Right ventricle myocardium (tissue), 1 donor: ENCODE measurements around a stretch of chr7.

DNA sequence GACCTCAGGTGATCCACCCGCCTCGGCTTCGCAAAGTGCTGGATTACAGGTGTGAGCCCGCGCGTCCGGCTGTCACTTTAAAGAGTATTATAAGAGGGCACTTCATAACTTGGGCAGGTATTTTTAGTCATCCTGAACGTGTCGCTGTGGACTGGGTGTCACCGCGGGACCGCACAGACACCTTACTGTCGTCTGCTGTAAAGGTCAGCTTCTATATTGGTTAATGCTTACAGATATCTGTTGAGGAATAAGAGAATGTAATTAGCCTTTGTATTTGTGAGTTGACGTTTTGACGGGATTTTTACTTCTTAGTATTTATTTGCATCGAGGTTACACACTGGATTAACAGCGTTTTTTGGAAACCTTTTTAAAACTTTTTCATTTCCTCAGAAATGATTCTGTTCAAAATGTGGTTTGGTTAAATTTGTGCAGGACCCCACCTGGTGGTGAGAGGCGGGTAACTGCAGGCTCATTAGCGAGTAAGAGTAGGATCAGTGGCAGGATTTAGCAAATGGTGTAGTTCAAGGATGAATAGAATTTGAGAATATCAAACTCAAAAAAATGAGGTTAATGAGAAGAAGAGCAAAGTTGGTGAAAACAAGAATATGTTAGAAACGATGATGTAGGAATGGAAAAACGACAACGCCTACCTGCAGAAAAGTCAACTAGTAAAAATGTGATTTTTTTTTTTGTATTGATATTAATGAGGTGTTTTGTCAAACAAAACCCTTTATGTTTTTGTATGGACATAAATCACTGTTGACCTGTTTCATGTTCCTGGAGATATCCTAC lies 3.2 kb downstream of the DNAJB6 start:
- PRO-cap, 2 experiments, result no peak in any of the 2 experiments

DNA sequence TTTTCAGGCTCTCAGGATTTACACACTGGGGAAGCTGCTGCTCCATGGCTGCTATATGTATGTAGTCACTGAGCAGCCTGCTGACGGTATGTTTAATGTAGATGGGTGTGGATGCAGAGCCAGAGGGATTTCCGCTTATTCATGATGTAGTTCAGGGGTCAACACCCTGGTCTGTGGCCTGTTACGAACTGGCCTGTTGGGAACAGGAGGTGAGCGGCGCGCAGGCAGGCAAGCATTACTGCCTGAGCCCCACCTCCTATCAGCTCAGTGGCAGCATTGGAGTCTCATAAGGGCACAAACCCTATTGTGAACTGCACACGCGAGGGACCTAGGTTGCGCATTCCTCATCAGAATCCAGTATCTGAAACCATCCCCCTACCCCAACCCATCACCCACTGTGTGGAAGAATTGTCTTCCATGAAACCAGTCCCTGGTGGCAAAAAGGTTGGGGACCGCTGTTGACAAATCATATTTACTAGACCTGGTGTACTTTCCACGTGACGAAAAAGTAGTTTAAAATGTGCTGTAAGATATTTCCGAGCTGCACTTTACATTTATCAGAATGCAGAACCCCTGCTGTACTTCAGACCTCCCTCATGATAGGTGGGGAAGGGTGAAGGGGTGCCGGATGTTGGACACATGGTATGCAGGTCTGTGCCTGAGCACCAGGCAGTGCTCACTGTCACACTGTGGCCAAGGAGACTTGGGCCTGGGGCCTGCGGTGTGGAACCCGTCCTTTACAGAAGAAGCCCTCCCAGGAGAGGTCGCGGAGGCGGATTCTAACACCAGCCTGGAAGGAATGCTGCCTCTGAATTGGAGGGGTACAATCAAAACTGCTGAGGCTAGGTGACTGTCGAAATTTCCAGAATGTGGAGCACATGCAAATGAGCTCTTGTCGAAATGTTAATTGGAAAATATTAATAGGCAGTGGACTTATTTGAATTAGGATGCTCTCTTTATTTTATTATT lies 34.3 kb downstream of the DNAJB6 start:
- PRO-cap, 2 experiments, result no peak in any of the 2 experiments

DNA sequence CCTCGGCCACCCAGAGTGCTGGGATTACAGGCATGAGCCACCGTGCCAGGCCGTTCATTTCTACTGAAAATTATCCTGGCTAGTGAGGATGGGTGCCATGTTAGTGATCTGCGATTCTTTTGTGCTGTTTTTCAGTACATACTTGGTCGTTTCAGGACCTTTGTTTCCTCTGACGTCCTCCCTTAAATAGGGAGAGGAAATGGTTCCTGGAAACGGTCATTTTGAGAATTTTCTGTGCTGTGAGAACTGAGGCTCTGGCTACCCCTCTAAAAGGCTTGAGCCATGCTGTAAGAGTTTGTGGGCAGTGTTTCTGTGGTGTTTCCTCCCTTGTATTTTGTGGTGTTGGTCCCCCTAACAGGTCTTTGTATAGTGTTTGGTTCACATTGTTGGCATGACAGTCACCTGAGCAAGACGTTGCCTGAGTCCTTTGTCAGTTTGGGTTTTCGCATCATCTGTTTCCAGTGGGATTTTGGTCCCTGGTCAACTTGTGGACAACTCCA lies 37.8 kb downstream of the DNAJB6 start:
- PRO-cap, 2 experiments, result no peak in any of the 2 experiments

DNA sequence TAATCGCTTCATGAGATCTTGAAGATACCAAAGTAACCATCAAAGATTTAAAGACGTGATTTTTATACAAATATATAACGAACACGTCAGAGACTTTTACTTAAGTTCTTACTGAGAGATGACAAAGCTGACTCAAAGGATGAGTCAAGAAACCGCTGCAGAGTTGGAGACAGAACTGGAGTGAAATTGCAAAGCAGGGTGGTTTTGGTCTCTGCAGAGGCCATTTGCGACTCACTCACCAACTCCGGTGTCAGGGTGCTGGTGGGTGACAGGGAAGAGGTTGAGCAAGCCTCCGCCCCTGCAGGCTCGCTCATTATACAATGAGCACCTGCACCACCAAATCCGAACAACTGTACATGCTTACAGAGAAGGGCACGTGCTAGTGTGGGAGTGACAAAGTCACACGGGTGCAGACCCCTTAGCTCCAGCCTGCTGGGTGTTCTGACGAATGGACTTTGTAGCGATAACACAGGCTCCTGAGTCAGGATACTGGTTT lies 75.3 kb downstream of the DNAJB6 start:
- PRO-cap, 2 experiments, result no peak in any of the 2 experiments

- PRO-cap, 2 experiments, result no peak in any of the 2 experiments
These were observed 166.5 kb downstream of the DNAJB6 start for GRCh38 chr7:157503389-157503712.

DNA sequence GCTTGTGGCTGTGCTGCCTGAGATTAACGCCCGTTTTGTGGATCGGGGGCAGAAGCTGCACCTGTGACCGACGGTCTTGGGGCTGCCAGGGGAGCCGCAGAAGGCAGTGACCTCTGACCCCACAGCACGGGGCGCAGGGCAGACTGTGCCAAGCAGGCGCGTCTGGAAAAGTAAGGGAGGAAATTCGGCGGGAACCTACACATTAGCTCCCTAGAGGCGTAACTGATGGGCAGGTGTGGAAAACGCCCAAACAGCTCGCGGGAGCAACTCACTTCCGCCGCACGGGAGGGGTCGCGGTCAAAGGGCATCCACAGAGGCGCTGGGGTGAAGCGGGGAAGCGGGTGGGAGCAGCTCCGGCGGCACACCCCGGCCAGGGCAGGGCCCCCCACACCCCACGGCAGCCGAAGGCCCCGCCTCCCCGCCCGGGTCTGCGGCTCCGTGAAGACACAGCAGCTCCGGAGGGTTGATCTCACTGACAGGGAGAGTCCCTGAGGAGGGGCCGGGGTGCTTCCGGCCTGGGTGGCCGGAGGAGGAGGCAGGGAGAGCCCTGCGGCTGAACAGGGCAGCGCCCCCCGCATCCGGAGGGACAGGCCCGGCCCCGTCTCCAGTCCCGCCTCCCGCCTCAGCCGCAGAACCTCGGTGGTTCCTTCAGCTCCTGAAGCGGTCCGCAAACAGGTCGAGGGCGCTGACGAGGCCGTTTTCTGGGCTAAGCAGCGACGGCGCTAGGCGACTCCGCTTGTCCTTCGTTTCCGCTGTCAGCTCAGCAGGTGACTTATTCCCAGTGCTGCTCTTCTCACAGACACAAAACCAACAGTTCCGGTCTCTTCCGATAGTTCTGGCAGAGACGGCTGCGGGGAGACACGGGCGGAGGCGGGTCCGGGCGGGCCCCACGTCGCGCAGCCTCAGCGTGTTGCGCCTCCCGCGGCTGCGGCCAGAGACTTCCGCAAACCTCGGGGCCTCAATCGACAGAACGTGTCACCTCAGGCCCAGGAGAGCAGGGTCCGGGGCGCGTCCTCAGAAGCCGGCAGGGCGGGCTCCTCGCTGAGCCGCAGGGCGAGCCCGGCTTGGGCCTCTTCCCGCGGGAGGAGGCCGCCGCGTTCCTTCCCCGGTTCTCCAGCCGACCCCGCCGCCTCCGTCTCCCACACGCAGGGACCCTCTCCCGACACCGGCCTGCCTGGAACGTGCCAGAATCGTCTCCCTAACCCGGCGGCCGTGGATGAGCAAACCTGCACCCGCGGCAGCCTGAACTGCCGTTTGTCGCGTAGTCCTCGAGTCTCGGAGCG lies 276.2 kb downstream of the DNAJB6 start:
- PRO-cap, 2 experiments, result peak in 1 of 2 experiments; most common plus-strand start position 631 of the sequence (in 1)

DNA sequence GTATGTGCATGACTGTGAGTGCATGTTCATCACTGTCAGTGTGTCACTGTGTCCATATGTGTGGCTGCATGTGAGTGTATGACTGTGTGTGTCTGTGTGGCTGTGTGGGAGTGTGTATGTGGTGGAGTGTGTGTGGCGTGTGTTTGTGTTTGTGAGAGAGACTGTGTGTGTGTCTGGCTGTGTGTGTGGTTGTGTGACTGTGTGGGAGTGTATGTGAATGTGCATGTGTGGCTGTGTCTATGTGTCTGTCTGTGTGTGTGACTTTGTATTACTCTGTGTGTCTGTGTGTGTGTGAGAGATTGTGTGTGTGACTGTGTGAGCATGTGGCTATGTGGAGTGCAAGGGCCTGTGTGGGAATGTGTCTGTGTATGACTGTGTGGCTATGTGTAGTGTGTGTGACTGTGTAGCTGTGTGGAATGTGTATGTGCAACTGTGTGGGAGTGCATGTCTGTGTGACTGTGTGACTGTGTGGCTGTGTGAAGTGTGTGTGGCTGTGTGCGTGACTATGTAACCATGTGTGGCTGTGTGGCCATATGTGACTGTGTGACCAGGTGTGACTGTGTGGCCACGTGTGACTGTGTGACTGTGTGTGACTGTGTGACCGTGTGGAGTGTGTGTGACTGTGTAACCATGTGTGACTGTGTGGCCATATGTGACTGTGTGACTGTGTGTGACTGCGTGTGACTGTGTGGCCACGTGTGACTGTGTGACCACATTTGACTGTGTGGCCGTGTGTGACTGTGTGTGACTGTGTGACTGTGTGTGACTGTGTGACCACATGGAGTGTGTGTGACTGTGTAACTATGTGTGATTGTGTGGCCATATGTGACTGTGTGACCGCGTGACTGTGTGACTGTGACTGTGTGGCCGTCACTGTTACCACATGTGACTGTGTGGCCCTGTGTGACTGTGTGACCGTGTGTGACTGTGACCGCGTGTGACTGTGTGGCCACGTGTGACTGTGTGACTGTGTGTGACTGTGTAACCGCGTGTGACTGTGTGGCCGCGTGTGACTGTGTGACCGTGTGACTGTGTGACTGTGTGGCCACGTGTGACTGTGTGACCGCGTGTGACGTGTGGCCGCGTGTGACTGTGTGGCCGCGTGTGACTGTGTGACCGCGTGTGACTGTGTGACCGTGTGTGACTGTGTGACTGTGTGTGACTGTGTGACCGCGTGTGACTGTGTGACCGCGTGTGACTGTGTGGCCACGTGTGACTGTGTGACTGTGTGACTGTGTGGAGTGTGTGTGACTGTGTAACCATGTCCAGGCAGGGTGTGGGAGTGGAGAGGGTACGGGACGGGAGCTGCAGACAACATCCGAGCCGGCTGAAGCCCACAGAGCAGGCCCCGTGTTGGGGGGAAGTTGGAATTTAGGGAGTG lies 503.0 kb downstream of the DNAJB6 start:
- PRO-cap, 2 experiments, result no peak in any of the 2 experiments

DNA sequence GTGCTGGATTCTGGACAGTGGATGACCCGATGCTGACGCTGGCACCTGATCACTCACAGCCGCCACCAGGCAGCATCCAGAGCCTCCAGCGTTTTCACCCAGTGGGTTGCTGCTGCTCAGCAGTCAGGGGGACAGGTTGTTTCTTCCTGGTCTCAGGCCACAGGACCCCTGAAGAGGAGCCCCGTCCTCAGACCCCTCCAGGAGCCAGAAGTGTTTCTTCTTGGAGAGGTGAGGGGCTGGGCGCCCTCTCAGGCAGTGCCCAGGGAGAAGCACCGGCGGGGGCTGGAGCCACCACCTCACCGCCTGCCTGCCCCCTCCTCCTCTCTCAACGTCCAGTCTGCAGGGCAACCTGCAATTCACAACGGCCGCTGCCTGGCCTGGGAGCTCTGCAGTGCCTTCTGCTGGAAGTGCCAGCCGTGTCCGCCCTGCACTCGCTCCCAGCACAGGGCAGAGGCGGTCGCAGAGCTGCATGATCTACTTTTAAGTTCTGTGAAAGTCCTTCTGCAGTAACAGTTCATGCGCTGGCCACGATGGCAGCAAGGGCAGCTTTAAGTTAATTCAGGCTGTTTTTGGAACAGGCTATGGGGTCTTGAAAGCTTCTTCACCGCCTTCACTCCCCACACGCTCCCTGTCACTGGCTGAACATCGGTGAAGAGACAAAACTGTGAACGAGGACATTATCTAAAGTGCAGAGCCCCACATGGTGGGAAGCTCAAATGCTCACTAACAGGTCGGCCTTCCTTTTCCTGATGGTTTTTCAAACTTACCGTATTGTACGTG lies 504.0 kb downstream of the DNAJB6 start:
- PRO-cap, 2 experiments, result no peak in any of the 2 experiments

- PRO-cap, 2 experiments, result no peak in any of the 2 experiments
These were observed 383.6 kb downstream of the PTPRN2 start for GRCh38 chr7:158203909-158204508.

- PRO-cap, 2 experiments, result no peak in any of the 2 experiments
These were observed 179.9 kb downstream of the PTPRN2 start for GRCh38 chr7:158407613-158408208.

DNA sequence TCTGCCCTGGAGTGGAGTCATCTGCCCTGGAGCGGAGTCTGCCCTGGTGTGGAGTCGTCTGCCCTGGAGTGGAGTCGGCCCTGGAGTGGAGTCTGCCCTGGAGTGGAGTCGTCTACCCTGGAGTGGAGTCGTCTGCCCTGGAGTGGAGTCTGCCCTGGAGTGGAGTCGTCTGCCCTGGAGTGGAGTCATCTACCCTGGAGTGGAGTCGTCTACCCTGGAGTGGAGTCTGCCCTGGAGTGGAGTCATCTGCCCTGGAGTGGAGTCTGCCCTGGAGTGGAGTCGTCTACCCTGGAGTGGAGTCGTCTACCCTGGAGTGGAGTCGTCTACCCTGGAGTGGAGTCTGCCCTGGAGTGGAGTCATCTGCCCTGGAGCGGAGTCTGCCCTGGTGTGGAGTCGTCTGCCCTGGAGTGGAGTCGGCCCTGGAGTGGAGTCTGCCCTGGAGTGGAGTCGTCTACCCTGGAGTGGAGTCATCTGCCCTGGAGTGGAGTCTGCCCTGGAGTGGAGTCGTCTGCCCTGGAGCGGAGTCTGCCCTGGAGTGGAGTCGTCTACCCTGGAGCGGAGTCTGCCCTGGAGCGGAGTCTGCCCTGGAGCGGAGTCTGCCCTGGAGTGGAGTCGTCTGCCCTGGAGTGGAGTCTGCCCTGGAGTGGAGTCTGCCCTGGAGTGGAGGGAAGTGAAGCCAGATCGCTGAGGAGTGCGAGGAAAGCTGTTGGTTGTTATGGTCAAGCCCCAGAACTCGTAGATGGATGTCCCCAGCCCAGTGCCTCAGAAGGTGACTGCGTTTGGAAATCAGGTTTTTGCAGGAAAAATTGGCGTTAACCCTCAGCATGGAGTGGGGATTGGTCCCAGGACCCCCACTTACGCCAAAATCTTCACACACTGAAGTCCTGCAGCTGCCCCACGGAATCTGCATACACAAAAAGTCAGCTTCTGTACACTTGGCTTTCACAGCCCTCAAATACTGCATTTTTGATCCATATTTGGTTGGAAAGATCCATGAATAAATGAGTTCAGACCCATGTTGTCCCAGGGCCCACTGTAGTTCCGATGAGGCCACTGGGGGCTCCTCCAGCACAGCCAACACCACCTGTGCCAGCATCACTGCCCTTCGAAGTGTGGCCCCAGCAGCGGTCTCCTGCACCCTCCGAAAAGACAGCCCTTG lies 63.4 kb downstream of the PTPRN2 start:
- PRO-cap, 2 experiments, result no peak in any of the 2 experiments

GRCh38 chr7:158549347-158549836 lies 38.2 kb downstream of the PTPRN2 start:
- PRO-cap, 2 experiments, result no peak in any of the 2 experiments

DNA sequence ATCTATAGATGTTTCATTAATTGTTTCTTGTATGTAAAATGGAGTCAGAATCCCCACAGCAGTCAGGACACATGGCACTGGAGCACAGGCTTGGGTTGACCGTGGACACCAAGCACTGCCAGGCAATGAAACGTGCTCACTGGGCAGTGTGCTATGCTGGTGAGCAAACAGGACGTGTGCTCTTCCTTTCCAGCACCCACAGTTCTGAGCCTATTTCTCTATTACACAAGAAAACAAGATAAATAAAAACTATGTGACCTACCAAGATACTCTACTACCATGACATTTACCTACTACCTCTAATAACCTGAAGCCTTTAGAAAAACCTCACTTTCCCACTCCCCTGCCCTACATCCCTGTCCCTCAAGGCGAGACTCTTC lies 44.2 kb upstream of the PTPRN2 start:
- PRO-cap, 2 experiments, result no peak in any of the 2 experiments

DNA sequence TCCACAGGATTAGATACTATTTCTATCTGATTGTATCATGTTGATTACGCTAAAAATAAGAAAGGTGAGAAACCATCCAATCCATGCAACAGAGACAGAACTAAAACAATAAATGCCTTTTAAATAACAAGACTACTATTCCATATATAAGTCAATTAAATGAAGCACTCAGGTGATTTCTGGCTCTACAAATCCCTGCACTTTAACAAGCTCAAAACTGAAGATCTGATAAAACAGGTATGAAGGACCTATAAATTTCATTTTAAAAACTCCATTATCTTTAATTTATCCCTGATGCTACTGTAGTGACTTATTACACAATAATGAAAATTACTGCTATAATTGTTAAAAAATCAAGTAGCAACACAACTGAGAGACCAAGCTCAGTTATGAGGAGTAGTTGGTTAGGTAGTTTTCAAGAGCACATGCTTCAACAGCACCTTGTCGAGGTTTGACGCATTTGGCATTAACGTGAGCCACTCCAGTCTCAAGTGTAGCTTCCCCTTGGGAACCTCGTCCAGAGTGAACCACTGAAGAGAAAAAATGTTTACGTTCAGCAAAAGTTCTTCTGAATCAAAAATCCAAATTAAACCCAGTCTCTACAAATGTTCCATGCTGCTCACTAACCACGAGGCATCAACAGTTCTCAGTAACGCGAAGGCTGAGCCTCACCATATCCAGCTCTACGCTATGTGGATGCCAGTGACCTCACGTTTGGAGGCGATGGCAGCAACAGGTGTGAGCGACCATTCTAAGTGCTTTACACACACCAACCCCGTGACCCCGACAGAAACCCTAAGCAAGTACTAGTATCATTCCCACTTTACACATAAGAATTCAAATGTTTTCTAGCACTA lies 55.2 kb upstream of the NCAPG2 start:
- PRO-cap, 2 experiments, result no peak in any of the 2 experiments

GRCh38 chr7:158812476-158813142 lies 16.7 kb downstream of the ESYT2 start:
- PRO-cap, 2 experiments, result no peak in any of the 2 experiments

- PRO-cap, 2 experiments, result no peak in any of the 2 experiments
These were observed 14.8 kb downstream of the ESYT2 start for GRCh38 chr7:158814320-158815119.

DNA sequence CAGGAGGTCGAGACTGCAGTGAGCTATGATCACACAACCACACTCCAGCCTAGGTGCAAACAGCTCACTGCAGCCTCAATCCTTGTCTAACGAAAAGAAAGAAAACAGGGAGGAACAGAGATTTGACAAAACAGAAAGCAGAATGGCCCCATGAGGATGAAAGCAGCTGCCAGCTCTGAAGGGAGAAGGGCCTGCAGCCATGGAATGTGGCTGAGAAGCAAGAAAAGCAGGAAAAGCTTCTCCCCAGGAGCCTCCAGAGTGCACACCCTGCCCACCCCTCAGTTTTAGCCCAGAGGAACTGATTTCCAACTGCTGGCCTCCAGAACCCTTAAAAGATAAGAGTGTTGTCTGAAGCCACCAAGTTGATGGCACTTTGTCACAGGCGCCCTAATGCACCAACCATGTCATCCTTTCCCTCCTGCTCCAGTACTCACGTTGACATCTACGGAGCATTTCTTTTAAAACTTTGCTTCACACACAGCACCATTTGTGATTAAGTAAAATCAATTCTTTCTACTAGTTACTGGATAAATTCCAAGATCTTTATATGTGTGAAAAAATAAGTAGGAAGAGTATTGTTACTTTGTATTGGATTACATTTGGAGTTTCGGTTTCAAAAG lies 12.9 kb downstream of the ESYT2 start:
- PRO-cap, 2 experiments, result no peak in any of the 2 experiments

DNA sequence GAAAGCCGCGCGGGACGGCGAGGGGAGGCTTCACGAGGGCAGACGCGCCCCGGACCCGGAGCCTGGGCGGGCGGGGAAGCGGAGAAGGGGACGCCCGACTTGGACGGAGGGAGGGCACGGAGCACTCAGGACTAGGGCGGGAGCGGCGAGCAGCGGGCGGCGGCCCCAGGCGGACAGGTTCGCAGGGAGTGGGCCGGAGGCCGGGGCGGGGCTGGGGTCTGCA lies 844 bp downstream of the ESYT2 start:
- PRO-cap, 2 experiments, result no peak in any of the 2 experiments

- PRO-cap, 2 experiments, result no peak in any of the 2 experiments
These were observed 139.0 kb downstream of the VIPR2 start for GRCh38 chr7:159005496-159006257.

- PRO-cap, 2 experiments, result peak in 2 of 2 experiments; most common minus-strand start chr7:159070595 (in 2)
These were observed 74.2 kb downstream of the VIPR2 start for GRCh38 chr7:159070485-159070915.